Retinal pigment epithelial cell (primary cell): ENCODE results near the gene CACNA2D4.

DNA sequence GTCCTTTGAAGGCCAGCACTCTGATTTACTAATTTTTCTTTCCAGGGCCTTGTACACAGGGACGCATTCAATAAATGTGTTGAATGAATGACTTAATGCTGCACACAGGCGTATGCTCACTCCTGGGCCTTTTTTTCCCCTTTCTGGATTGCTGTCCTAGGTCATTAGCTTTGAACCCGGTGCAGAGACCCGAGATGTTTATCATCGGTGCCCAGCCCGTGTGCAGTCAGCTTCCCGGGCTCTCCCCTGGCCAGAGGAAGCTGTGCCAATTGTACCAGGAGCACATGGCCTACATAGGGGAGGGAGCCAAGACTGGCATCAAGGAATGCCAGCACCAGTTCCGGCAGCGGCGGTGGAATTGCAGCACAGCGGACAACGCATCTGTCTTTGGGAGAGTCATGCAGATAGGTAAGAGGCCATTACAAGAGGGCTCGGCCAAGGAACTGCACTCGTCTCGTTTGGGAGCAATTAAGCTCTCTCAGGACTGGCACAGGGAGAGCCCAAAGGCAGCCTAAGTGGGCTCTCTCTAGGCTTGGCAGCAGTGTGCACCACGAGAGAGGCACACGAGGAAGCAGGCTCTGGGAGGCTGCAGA, 3.6 kb downstream of the WNT5B start:
- RRBS = 94% methylated on average over 6 of the region's 17 CpGs

- RRBS = no CpG with 5 or more reads among the region's 11 CpGs
These were observed 23.1 kb upstream of the ADIPOR2 start for GRCh38 chr12:1667782-1668144.

DNA sequence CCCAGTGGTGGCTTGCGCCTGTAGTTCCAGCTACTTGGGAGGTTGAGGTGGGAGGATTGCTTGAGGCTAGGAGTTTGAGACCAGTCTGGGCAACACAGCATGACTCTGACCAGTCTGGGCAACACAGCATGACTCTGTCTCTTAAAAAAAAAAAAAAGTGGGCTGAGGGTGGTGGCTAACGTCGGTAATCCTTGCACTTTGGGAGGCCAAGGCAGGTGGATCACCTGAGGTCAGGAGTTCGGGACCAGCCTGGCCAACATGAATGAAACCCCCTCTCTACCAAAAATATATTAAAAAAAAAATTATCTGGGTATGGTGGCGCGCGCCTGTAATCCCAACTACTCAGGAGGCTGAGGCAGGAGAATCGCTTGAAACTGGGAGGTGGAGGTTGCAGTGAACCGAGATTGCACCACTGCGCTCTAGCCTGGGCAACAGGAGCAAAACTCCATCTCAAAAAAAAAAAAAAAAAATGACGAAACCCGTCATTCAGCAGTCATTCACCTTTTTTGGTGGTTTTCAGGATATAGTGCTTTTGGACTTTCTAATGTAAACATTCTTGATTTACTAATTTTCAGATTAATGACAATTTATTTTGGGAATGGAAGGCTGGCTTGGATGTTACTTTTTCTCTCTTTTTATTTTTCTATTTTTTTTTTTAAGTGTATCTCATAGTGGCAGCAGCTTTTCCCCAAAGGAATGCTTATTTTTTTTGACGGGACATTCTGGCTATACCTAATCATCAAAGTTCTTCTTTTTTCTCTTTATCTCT, 4.5 kb downstream of the ADIPOR2 start:
- RRBS = no CpG with 5 or more reads among the region's 13 CpGs

GRCh38 chr12:1784085-1784708, 36.2 kb upstream of the LRTM2 start:
- RRBS = no CpG with 5 or more reads among the region's 2 CpGs

DNA sequence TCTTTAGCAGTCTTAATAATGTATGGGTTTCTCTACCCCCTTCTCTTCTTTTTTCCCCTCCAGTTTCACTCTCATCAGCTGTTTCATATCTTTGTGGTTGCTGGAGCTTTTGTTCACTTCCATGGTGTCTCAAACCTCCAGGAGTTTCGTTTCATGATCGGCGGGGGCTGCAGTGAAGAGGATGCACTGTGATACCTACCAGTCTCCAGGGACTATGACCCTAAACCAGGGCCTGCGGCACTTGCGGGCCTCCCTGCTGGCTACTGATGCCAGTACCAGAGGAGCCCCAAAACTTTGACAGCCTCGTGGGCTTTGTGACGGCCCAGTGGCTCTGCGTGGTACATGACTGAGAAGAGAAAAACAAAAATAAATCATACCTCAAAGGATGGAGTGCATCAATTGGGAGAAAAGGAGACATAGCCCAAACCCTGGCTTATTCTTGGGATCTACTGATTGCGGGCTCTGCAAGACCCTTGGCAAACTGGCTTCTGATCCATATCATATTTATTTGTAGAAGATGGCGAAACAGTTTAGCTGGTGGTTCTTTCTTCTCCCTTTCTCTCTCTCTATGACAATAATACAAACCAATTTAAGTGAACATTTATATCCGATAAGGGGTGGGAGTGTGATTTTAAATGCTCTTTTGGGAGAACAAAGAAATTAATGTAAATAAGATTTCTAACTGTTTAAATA, 34.3 kb upstream of the LRTM2 start:
- RRBS = no CpG with 5 or more reads among the region's 11 CpGs

- RRBS = no CpG with 5 or more reads among the region's 10 CpGs
These were observed at the start of gene CACNA2D4 for GRCh38 chr12:1918412-1919112. Gene CACNA2D4 (minus strand): TSS chr12:1918652.

GRCh38 chr12:2068959-2069636, 16.3 kb downstream of the CACNA1C start:
- RRBS = no CpG with 5 or more reads among the region's 6 CpGs

- RRBS = no CpG with 5 or more reads among the region's 8 CpGs
These were observed 116.1 kb downstream of the CACNA1C start for GRCh38 chr12:2168693-2169403.

GRCh38 chr12:2255702-2256078, 202.9 kb downstream of the CACNA1C start:
- RRBS = no CpG with 5 or more reads among the region's 9 CpGs

- RRBS = no CpG with 5 or more reads among the region's 8 CpGs
These were observed 300.3 kb upstream of the FKBP4 start for GRCh38 chr12:2494310-2495026.

GRCh38 chr12:2496785-2497035, 298.1 kb upstream of the FKBP4 start:
- RRBS = no CpG with 5 or more reads among the region's 4 CpGs

DNA sequence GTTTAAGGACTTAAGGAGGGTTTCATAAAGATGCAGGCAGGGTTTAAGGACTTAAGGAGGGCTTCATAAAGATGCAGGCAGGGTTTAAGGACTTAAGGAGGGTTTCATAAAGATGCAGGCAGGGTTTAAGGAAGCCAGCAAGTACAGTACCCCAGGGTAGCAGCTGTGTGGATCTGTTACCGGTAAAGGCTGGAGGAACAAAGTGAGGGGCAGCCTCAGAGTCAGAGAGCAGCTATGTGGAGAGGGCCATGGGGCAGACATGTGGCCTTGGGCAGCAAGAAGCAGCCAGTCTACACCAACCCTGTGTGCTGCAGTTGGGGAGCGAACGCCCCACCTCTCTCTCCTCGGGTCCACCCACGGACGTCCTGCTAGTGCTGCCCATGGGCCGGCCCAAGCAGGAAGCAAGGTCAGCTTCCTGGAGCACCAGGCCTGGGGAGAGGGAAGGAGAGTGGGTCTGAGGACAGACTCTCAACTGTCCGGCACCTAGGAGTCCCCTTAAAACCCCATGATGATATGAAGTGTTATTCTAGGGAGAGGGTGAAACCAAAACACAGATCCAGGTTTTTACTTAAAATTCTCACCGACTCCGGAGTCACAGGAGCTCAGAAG, 254.9 kb upstream of the FKBP4 start:
- RRBS = 92% methylated on average over 1 of the region's 10 CpGs

DNA sequence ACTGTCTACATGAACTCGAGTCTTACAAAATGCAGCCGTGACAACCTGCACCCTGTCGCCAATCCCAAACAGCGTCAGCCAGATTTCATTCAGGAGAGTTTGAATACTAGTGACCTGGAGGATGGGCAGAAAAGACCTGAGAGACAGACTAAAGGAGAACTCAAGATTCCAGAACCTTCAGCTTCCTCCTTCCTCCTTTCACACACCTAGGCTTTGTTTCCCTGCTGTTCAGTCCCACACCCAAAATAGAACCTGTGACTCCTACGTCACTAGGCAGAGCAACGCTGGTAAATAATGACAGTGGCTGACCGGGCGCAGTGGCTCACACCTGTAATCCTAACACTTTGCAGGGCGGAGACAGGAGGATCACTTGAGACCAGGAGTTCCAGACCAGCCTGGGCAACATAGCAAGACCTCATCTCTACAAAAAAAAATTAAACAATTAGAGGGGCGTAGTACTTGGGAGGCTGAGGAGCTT, 166.4 kb upstream of the FKBP4 start:
- RRBS = no CpG with 5 or more reads among the region's 10 CpGs

- RRBS = 33% methylated on average over 19 of the region's 66 CpGs
These were observed 103.8 kb upstream of the FKBP4 start for GRCh38 chr12:2690705-2691609.

GRCh38 chr12:2800310-2800842, 5.6 kb downstream of the FKBP4 start:
- RRBS = no CpG with 5 or more reads among the region's 4 CpGs

- RRBS = no CpG with 5 or more reads among the region's 8 CpGs
These were observed 958 bp upstream of the TULP3 start for GRCh38 chr12:2889800-2890065.

DNA sequence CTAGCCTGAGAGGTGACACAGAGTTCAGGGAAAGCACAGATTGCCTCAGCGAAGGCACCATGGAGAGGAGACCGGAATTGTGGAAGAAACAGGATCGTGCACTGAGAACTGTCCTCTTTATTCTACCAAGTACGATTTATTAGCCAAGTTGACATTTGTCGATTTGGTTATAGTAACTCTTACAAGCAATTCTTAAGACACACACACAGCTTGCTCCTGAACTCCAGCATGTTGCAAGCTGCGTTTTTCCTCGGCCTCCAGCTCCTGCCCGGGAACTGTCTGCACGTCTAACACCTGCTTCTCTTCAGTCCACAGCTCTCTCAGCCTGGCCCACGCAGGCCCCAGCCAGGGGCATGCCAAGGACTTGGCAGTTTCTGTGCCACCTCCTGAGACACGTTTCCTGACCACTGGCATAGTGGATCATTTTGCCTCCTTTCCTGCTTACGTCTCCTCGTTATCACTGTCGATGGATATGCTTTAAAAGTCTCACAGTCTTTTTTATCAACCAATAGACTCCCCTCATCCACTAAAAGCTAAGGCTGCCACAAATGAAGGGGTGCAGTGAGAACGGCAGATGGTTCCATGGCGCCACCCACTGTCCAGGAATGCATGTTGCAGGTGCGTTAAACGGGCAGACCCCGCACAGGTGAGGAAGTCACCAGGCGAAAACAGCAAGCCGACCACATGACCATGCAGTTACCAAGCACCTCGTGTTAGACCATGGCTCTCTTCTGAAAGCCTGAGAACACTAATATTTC, 14.8 kb upstream of the TEAD4 start:
- RRBS = no CpG with 5 or more reads among the region's 22 CpGs

DNA sequence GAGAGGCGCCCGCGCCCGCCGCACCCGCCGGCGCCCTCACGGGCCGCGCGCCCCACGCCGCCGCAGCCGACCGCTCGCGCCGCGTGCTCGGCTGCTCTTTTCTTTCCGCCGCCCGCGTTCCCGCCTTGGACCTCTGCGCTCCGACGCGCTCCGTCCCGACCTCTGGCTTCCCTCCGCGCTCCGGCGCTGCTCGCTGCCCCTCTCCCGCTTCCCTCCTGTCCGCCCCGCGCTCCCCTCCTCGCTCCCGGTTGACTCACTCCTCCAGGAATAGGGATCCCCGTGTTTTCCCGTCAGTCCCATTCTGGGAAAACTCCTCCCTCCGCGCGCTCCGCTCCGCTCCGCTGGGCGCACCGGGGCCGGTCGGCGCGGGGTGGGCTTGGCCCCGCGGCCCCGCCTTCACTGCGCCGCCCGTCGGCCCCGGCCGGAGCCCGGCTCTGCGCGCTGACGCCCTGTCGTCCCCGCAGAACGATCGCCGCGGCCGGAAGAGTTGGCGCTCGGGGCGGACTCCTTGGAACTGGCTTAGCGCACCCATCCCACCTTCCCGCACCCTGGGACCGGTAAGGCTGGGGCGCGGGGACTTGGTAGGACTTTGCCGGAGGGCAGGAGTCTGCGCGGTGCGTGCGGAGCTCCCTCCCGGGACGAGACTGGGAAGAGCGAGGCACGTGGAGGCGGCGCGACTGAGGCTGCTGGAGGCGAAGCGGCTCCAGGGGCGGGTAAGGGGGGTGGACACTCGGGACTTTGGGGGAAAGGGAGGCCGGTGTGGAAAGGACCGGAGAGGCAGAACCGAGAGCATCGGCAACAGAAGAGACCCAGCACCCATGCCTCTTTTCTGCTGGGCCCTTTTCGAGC, 511 bp downstream of the TEAD4 start:
- RRBS = under 1% methylated on average over 55 of the region's 107 CpGs

DNA sequence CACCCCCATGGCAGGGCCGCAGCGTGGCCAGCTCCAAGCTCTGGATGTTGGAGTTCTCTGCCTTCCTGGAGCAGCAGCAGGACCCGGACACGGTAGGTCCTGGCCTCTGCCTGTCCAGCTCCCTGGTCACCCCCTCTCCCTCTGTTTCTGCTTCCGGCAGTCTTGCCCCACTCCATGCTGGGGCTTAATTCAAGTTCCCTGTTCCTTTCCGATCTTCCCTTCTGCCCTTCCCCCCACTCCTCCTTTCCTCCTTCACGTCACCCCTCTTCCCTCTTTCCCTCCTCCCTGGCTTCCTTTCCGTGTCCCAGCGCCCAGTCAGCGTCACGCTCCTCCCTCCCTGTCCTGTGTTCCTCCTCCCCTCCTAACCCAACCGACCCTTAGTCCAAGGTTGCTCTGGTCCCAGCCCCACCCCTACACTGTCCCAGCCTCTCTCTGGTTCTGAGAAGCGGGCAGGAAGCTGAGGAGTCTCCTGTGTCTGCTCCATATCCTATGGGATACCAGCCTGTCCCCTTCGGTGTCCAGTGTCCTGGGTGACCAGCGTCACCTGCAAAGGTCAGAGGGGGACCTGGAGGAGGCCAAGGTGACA, 56.4 kb upstream of the TSPAN9 start:
- RRBS = 97% methylated on average over 5 of the region's 15 CpGs

DNA sequence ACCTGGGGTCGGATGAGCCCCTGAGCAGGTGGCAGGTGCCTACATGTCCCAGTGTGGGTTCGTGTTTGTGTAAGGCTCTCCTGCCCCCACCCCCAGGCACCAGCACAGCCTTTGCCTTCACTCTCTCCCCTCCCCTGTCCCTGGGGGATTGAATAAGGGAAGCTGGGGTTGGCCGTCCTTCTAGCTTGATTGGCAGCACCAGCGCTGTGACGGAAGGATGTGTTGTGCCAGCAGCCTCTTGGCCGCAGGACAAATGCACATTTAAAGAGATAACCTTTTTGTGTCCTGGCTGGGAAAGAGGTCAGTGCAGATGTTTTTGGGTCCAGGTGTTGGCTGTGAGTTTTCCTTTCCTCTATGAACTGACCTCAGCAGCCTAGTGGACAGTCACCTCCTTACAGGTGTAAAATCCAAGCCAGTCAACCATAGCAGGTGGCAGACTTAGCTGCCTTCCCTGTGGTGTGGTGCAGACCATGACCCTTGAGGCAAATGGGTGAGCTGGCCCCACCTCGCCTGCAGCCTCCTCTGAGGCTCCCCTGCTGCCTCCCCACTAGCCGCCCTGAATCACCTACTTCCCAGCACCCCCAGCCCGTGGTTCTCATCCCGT, 34.6 kb upstream of the TSPAN9 start:
- RRBS = no CpG with 5 or more reads among the region's 10 CpGs